Metastatic Liver Carcinoma in the Adrenal Gland (tissue), 2 donors: Measurements from ENCODE around the gene CCDC8.

- PRO-cap, 2 experiments = no peak in any of the 2 experiments
Observed at GRCh38 chr19:45638186-45638807, 900 bp downstream of the EML2 start.

- PRO-cap, 2 experiments = no peak in any of the 2 experiments
Observed at GRCh38 chr19:45721352-45721584, 9.4 kb downstream of the FBXO46 start.

DNA sequence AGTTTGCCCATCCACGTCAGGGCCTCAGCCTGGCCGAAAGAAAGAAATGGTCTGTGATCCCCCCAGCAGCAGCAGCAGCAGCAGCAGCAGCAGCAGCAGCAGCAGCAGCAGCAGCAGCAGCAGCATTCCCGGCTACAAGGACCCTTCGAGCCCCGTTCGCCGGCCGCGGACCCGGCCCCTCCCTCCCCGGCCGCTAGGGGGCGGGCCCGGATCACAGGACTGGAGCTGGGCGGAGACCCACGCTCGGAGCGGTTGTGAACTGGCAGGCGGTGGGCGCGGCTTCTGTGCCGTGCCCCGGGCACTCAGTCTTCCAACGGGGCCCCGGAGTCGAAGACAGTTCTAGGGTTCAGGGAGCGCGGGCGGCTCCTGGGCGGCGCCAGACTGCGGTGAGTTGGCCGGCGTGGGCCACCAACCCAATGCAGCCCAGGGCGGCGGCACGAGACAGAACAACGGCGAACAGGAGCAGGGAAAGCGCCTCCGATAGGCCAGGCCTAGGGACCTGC lies 1.1 kb upstream of the SIX5 start:
- PRO-cap, 2 experiments = peak in 2 of 2 experiments; most common plus-strand start position 336 of the sequence (in 2); most common minus-strand start position 147 of the sequence (in 2)

- PRO-cap, 2 experiments = no peak in any of the 2 experiments
Observed at GRCh38 chr19:45971123-45971859, 2.4 kb downstream of the NOVA2 start.

DNA sequence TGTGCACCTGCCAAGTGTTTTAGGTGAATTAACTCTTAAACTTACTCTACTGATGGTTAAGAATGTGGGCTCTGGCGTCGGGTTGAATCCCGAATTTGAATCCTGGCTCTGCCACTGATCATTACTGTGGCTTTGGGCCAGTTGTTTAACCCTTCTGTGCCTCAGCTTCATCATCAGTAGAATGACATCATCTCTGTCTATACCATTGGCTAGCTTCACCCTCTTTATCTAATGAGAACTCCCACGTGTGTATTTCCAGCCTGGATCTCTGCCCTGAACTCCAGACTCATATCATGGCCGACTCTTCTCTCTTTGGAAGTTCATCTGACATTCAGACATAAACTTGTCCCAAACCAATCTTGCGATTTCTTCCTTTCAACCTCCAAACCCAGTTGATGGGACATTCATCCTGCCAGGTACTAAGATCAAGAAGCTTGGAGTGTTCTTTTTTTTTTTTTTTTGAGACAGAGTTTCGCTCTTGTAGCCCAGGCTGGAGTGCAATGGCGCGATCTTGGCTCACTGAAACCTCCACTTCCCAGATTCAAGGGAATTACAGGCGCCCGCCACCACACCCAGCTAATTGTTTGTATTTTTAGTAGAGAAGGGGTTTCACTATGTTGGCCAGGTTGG lies 834 bp downstream of the CCDC61 start:
- PRO-cap, 2 experiments = no peak in any of the 2 experiments

DNA sequence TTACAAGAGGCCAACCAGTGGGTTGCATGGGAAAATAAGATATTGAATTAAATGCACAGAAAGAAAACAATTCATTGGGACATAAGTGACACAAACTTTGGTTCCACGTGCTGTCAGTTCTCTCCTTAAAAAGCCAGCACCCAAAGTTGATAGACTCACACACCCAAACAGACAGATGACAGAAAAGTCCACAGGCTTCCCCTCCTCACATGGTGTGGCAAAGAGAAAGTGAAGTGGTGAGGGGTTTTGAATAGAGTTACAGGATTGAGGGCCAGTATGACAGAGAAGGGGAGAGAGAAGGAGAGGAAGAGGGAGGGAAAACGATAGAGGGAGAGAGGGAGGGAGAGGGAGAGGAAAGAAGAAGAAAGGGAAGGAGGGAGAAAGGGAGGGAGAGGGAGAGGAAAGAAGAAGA lies 7.9 kb upstream of the IGFL3 start:
- PRO-cap, 2 experiments = no peak in any of the 2 experiments

DNA sequence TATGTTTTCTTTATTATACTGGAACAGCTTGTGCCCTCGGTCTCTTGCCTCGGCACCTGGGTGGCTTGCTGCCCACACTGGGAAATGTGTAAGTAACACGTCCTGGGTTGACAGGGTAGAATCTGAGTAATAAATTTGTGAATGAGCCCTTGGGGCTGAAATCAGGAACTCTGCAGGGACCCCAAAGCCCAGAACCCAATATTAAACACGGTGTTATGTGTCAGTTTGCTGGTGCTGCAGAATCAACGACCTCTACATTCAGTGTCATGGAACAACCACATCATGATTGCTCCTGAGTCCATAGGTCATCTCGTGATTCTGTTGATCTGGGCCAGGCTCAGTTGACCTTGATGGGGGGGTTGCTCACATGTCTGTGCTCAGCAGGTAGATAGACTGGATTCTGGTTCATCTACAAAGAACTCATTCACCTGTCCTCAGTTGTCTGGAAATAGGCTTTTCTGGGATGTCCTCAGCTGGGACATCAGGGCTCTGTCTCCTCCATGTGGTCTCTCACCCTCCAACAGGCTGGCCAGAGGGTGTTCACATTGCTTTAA lies 39.6 kb upstream of the IGFL1 start:
- PRO-cap, 2 experiments = peak in 2 of 2 experiments; most common plus-strand start position 396 of the sequence (in 2); most common minus-strand start position 244 of the sequence (in 1)

GRCh38 chr19:46305130-46305532 lies 8.3 kb downstream of the HIF3A start:
- PRO-cap, 2 experiments = no peak in any of the 2 experiments

DNA sequence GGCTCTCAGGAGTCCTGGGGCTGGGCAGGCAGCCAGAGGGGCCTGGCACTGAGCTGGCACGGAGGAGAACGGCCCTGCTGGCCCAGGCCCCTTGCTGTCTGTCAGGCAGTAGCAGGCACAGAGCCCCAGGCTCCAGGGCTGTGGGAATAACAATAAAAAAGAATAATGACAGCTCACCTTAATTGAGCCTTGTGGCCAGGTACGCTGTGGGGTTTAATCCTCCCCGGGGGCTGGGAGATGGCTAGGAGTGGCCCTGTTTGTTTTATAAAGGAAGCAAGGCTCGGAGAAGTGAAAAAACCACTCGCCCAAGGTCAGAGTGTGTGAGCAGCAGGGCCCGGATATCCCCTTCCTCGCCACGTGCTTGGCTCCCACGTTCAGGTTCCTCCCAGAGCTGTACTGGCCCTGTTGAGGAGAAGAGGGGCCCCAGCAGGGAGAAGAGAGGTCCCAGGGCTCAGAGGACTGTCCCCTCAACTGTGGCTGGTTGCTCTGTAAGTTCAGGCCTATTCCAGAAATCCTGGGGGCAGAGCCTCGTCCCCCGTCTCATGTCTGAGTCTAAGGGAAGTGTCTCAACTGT lies 3.7 kb downstream of the PPP5C start:
- PRO-cap, 2 experiments = no peak in any of the 2 experiments

- PRO-cap, 2 experiments = no peak in any of the 2 experiments
Observed at GRCh38 chr19:46383635-46384194, 29.6 kb downstream of the CCDC8 start.

GRCh38 chr19:46386876-46387314 lies 26.5 kb downstream of the CCDC8 start:
- PRO-cap, 2 experiments = no peak in any of the 2 experiments

GRCh38 chr19:46408047-46408700 lies 5.2 kb downstream of the CCDC8 start:
- PRO-cap, 2 experiments = no peak in any of the 2 experiments

- PRO-cap, 2 experiments = no peak in any of the 2 experiments
Observed at GRCh38 chr19:46412569-46412975, 792 bp downstream of the CCDC8 start.

GRCh38 chr19:46412976-46413912 lies at the start of gene CCDC8:
TSS of gene CCDC8 (minus strand) at chr19:46413564.
- PRO-cap, 2 experiments = peak in 2 of 2 experiments; most common plus-strand start chr19:46413750 (in 1); most common minus-strand start chr19:46413612 (in 2)

- PRO-cap, 2 experiments = no peak in any of the 2 experiments
Observed at GRCh38 chr19:46415766-46416966, 2.8 kb upstream of the CCDC8 start.

DNA sequence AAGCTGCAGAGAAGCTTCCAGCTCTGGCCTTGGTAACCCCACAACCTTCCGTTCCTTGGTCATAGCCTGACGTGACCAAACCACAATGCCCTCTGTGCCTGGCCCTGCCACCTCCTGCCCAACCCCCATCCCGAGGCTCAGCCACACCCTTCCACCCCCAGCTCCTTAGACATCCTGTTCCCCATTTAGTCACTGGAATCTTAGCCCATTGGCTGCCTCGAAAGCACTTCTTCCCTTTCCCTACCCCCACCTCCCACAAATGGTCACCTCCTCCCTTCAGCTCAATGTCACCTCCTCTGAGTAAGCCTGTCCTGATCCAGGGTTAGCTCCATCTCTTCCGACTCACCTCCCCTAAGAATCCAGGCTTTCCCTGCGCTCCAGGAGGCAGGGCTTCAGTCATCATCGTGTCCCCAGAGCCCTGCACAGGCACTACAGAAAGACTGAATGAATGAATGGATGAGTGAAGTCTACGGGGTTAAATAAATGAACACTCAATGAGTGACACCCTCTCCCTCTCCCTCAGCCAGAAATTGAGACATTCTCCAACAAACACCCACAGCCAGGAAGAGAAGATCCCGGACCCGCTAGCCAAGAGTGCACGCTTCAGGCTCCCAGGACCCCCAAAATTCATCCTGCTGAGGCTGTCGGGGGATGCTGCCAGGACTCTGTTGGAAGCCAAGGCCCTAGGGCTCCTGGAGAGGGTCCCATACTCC lies 34.5 kb upstream of the PNMA8B start:
- PRO-cap, 2 experiments = no peak in any of the 2 experiments

DNA sequence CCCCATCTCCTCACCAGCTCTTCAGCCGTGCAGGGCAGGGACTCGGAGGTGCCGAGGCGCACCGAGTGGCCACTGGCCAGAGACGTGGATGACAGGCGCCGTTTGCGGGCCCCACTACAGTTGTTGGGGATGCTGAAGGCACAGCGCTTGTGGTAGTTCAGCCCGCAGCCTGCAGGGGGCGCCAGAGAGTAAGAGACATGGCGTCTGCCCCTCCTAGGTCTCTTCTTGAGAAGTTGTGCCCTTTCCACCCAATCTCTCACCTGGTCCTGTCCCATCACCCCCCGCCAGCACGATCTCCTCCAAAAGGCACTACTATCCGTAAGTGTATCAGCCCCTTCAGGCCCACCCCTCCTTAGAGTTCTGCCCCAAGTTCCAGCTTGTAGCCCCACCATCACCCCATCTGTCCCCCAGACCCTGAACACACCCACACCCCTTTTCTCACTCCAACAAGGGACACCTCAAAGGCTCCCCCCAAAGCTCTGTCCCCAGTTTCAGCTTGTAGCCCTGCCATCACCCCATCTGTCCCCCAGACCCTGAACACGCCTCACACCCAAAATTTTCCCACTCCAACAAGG lies 12.3 kb downstream of the PRKD2 start:
- PRO-cap, 2 experiments = no peak in any of the 2 experiments

DNA sequence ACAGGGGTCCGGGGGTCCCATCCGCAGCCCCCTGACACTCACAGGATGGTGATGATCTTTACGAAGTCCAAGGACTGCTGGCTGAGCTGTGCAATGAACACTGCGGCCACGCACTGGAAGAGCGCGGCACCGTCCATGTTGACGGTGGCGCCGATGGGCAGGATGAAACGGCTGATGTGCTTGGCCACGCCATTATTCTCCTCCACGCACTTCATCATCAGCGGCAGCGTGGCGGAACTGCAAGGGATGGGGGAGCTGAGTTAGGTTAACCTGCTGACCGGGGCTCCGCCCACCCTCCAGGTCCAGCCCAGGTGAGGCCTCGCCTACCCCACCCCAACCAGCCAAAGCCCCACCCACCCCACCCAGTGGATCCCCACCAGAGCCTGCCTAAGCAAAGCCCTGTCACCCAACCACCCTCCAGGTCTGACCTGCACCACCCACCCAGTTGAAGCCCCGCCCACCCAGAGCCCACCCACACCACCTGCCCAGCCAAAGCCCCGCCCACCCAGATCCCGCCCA lies 11.2 kb downstream of the SLC1A5 start:
- PRO-cap, 2 experiments = no peak in any of the 2 experiments

- PRO-cap, 2 experiments = no peak in any of the 2 experiments
Observed at GRCh38 chr19:46784205-46785298, 3.8 kb downstream of the SLC1A5 start.

DNA sequence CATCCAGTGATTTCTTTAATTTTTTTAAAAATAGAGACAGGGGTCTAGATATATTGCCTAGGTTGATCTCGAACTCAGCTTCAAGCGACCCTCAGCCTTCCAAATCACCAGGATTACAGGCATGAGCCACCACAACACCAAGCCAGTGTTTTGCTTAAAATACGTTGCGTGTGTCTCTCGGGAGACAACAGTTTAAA lies 458 bp upstream of the AP2S1 start:
- PRO-cap, 2 experiments = no peak in any of the 2 experiments